ENCODE measurements around the genes PELP1, GLTPD2, RPAIN and TXNDC17.

- RRBS: no CpG with 5 or more reads among the region's 11 CpGs
These were observed 21.5 kb upstream of the SPNS2 start for GRCh38 chr17:4477088-4477682.

GRCh38 chr17:4486131-4486734 is 12.4 kb upstream of the SPNS2 start:
- RRBS: 60% methylated on average over 1 of the region's 19 CpGs

GRCh38 chr17:4502722-4503292 is 4.1 kb downstream of the SPNS2 start:
- RRBS: no CpG with 5 or more reads among the region's 14 CpGs

DNA sequence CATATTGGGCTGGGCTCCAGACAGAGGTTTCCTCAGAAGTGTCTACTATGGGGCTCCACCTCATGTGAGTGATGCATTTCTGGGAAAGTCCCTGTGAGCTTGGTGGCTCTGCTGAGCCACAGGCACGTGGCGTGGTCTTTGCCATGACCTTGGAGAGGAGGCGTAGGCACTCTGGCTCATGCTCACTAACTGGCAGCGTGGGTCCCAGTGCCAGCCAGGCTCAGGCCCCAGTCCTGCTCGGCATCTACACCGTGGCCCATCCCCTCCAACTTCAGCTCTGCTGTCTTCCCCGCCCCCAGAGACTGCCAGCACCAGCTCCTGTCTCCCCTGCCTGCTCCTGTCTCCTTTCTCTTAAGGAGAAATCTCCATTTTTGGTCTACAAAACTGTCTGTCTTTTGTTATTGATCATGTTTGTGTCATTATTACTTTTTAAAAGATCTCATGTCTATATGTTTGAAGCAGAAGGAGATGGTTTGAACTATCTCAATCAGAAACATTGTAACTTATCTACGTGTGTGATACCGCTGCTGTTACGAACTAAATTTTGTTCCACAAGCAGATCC is 10.5 kb upstream of the SMTNL2 start:
- RRBS: no CpG with 5 or more reads among the region's 10 CpGs

GRCh38 chr17:4703621-4704519 is at the start of gene PELP1:
Gene PELP1 (minus strand): TSS chr17:4704137.
- RRBS: 1% methylated on average over 30 of the region's 74 CpGs

- RRBS: no CpG with 5 or more reads among the region's 17 CpGs
These were observed 8.0 kb downstream of the ARRB2 start for GRCh38 chr17:4718276-4718902.

DNA sequence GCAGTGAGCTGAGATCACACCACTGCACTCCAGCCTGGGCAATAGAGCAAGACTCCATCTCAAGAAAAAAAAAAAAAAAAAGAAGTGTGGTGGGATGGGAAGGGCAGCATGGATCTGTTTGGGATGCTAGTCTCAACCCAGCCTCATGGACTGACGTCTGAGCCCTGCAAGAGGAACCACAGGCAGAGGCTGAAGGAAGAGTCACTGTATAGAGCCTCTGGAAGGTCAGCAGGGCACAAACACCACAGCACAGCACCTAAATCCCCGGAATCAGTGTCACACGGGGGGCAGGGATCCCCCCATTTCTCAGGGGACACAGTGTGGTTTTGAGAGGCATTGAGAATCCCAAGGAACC is 10.9 kb upstream of the CXCL16 start:
- RRBS: no CpG with 5 or more reads among the region's 3 CpGs

- RRBS: no CpG with 5 or more reads among the region's 48 CpGs
These were observed at the start of gene GLTPD2 for GRCh38 chr17:4788680-4789516. Gene GLTPD2 (plus strand): TSS chr17:4788964.

DNA sequence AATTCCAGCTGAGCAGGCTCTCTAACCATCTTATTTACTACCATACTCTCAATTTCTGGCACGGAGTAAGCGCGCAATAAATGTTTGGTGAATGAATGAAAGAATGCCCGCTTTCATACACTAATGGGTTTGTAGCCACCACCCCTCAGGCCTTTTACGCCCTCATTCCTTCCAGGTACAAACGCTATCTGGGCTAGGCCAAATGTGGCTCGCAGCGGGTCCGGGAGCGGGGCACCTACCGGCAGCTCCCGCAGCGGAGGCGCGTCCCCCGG is 506 bp upstream of the PLD2 start:
- RRBS: 13% methylated on average over 1 of the region's 16 CpGs

GRCh38 chr17:4834713-4835321 is 1.7 kb downstream of the MINK1 start:
- RRBS: no CpG with 5 or more reads among the region's 8 CpGs

DNA sequence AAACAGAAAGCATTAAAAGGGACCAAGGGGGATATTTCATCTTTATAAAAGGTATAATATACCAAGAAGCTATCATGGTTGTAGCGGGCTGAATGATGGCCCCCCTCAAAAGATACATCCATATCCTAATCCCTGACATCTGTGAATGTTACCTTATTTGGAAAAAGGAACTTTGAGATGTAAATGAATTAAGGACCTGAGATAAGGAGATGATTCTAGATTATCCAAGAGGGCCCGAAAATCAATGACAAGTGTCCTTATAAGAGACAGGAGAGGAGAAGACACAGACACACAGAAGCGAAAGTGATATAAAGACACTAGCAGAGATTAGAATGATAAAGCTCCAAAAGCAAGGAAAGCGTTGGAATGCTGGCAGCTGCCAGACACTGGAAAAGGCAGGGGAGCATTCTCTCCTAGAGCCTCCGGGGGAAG is 12.6 kb upstream of the GP1BA start:
- RRBS: no CpG with 5 or more reads among the region's 5 CpGs

DNA sequence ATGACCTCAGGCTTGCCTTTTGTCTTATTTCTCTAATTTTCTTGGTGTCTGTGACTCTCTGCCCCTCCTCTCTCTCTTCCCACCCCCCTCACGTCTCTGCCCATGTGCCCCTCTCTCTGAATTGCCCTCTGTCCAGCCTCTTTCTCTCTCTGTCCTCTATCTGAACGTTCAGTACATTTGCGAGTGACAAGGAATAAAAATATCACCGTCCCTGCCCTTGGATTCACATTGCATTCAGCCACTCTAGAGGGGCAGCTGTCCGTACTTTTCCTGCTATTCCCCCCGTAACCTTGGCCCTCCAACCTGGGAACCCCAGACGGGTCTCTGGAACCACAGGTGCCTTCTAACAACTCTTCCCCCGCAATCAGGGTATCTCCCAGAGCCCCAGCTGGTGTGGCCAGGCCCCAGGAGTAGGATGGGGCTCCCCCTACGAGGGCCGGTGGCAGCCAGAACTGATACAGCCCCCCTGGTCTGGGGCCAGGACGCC is 1.8 kb downstream of the KIF1C start:
- RRBS: no CpG with 5 or more reads among the region's 11 CpGs

DNA sequence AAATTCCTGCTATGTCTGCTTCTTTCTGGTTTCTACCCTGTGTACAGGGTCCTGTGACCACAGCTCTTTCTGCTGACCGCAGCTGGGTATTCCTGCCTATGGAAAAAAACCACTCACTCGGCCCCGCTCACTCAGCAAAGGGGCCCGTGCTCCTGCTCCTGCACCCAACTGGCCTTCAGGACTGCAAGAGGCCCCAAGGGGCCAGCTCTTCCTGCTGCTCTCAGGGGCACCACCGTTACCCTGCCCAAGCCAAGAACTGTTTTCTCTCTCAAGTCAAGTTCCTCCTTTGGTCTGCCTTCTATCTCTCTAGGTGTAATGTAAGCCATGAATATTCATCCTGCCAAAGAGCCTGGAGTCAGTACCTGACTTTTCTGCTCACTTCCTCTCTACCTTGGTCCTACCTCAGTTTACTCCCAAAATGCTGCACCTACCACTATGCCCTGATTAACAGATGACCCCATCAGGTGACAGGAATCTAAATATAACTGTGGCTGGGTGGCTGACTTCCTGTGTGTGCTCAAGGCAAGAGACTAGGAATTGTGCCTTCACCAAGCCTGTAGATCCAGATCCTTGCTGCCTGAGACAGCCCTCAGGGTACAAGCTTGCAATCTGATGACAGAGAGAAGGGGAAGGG is 20.3 kb upstream of the SCIMP start:
- RRBS: no CpG with 5 or more reads among the region's 5 CpGs

GRCh38 chr17:5334889-5335476 is 52.9 kb downstream of the RABEP1 start:
- RRBS: no CpG with 5 or more reads among the region's 5 CpGs

- RRBS: no CpG with 5 or more reads among the region's 7 CpGs
These were observed 39.5 kb downstream of the NUP88 start for GRCh38 chr17:5379694-5380604.

GRCh38 chr17:5419938-5420463 is at the start of gene RPAIN:
Gene RPAIN (plus strand): TSS chr17:5420182.
- RRBS: 0% methylated on average over 5 of the region's 35 CpGs

- RRBS: no CpG with 5 or more reads among the region's 5 CpGs
These were observed 1.1 kb downstream of the C1QBP start for GRCh38 chr17:5437744-5438329.

- RRBS: no CpG with 5 or more reads among the region's 7 CpGs
These were observed 121.3 kb downstream of the WSCD1 start for GRCh38 chr17:6191463-6191922.

DNA sequence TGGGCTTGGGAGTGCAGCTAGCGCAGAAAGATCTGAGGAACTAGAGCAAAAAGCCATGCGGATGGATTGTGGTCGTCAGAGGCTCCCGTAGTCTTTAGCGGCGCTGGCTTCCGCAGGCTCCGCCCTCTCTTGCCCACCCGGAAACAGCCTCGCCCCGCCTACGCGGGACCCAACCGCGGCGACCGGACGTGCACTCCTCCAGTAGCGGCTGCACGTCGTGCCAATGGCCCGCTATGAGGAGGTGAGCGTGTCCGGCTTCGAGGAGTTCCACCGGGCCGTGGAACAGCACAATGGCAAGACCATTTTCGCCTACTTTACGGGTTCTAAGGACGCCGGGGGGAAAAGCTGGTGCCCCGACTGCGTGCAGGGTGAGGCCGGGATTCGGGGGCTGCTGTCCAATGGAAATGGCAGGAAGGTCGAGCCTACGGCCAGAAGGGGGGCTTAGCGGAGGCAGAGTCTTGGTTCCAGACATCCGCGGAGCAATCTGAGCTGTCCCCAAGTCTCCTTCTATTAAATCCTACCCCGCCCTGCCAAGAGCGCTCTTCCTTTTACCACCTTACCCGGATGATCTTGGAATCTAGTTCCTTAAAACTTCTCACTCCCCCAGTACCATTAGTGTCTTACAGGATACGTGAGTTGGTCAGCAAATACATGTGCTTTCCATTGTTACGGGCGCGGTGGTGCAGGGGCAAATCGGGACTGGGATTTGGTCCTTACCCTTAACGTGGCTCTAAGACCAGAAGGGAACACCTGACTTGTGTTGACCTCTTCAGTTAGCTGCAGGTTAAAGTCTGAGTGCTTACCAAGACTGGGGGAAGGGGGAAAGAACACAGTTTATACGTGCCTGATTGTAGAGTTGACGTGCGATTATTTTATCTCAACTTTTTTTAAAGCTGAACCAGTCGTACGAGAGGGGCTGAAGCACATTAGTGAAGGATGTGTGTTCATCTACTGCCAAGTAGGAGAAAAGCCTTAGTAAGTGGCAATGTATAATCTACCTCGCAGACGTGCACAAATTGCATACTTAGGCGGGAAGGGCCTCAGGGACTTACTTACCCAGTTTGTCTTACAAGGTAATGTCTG is at the start of gene TXNDC17:
Gene TXNDC17, plus strand, starts transcription at position 201 of the 1,083 bp plus-strand sequence.
- RRBS: 2% methylated on average over 25 of the region's 57 CpGs

- RRBS: no CpG with 5 or more reads among the region's 4 CpGs
These were observed 2.0 kb downstream of the TXNDC17 start for GRCh38 chr17:6642813-6643338.

All from amniotic epithelial cell (primary cell).